Mammary epithelial cell (primary cell): Measurements from ENCODE around the gene ARHGAP32.

- CAGE, long polyA plus RNA, result no peak
- RRBS, result no CpG with 5 or more reads among the region's 7 CpGs
Observed at GRCh38 chr11:128473634-128474376, 113.6 kb downstream of the ETS1 start.

DNA sequence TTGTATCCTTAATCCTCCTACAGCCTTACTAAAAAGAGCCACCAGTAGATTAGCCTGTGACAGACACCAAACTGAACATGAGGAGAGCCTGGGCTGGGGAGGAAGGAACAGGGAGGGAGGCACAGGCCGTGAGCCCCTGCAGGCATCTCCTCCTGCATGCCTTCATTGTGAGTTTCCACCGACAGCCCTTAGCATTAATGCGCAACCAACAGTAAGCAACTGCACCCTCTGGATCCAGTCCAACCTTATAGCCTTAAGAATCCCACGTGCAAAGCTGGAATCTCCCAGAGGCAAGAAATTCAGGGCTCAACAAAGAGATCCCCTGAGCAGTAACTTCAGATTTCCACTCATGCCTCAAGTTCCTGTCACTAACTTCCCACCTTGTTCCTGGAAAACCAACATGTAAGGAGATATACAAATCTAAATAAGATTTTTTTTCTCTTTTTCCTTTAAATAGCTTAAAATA is 84.6 kb downstream of the ETS1 start:
- CAGE, long polyA plus RNA, result no peak
- RRBS, result no CpG with 5 or more reads among the region's 4 CpGs

- CAGE, long polyA plus RNA, result no peak
- RRBS, result no CpG with 5 or more reads among the region's 5 CpGs
Observed at GRCh38 chr11:128517510-128518290, 69.7 kb downstream of the ETS1 start.

- CAGE, long polyA plus RNA, result no peak
- RRBS, result 3% methylated on average over 6 of the region's 20 CpGs
Observed at GRCh38 chr11:128521629-128522071, 65.7 kb downstream of the ETS1 start.

- CAGE, long polyA plus RNA, result no peak
Observed at GRCh38 chr11:128535586-128535998, 51.8 kb downstream of the ETS1 start.

- CAGE, long polyA plus RNA, result no peak
- RRBS, result no CpG with 5 or more reads among the region's 9 CpGs
Observed at GRCh38 chr11:128551551-128552386, 35.6 kb downstream of the ETS1 start.

GRCh38 chr11:128685536-128685920 is 8.3 kb upstream of the FLI1 start:
- CAGE, long polyA plus RNA, result no peak
- RRBS, result no CpG with 5 or more reads among the region's 13 CpGs

- CAGE, long polyA plus RNA, result no peak
- RRBS, result no CpG with 5 or more reads among the region's 9 CpGs
Observed at GRCh38 chr11:128828369-128829122, 38.5 kb downstream of the KCNJ1 start.

DNA sequence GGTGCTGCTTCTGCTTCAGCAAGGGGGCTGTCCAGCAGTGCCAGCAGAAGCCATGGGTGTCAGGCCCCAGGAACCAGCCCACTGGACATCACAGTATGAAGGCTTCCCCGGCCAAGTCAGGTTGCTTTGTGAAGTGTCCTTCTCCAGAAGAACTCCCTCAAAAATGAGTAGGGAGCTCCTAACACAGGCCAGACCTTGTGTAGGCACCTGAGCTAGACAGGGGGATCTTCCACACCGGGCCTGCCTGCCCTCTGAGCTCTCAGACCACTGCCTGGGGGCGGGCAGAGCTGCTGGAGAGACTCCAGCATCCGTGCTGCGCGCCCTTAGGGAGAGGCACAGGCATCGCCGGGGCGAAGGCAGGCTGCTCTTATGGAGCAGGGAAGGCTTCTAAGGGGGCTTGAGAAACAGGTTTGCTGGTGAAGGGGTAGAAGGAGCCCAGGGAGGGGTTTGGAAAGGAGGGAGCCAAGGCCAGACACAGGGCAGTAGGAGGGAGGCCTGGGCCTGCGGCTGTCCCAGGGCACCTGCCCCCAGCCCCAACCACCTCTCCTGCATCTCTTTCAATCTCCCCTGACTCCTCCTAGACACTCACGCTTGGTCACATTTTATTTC is 4.4 kb downstream of the KCNJ5 start:
- CAGE, long polyA plus RNA, result no peak
- RRBS, result no CpG with 5 or more reads among the region's 11 CpGs

- CAGE, long polyA plus RNA, result no peak
- RRBS, result no CpG with 5 or more reads among the region's 9 CpGs
Observed at GRCh38 chr11:128903130-128903629, 12.0 kb downstream of the KCNJ5 start.

DNA sequence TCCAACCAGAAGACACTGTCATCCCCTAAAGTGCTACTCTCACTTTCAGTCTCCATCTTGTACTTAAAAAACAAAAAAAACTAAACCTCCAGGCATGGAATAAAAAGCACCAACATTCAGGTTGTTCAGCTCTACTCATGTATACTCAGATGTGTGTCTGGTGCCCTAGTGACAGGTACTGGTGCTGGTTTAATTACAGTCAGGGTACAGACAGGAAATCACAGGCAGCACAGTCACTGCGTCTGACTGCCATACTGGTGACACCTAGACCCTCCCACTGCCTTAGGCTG is at the start of gene ARHGAP32:
ARHGAP32 (minus strand) TSS at position 183 of the 290 bp plus-strand sequence.
- CAGE, long polyA plus RNA, result no peak
- RRBS, result no CpG with 5 or more reads among the region's 1 CpG

DNA sequence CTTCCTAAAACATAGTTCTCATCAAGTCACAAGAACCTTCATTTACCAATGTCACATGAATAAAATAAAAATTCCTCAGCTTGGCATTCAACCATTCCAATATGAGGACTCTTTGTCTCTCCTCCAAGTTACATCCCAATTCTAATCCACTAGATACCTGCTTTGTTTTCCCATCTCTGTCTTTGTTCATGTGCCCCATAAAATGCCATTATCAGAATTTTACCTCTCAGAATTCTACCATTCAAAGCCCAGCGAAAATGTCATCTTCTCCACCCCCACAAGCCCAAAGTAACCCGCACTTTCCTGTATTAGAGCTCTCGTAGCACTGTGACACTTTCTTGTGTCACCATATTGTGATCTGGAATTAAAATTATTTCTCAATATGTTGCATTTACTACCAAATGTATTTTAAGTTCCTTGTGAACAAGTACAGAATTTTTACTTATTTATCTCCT is 51.5 kb upstream of the ARHGAP32 start:
- CAGE, long polyA plus RNA, result no peak
- RRBS, result no CpG with 5 or more reads among the region's 3 CpGs

GRCh38 chr11:129260607-129261195 is 68.6 kb upstream of the ARHGAP32 start:
- CAGE, long polyA plus RNA, result no peak
- RRBS, result no CpG with 5 or more reads among the region's 3 CpGs

DNA sequence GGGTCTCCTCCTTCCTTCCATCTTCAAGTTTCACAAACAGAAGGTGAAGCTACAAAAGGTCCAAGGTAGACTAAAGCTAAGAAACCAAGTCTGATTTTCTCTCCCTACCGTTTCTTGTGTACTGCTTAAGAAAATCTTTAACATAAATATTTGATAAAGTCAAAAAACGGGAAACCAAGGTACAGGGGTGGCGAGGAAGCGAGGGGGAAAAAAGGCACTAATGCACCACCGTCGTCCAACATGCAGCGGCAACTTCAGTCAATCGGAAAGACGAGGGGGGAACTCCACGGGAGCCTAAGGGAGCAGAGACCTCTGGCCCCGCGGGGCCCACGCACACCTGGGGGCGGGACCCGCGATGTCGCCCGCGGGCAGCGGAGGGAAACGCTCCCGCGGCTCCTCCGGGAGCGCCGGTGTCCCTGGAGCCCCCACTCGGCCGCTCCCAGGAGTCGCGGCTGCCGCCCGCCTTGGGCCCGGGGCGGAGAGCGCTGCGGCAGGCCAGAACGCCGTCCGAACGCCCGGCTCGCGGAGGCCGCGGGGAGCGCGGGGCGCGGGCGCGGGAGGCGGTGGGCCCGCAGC is 86.3 kb upstream of the ARHGAP32 start:
- CAGE, long polyA plus RNA, result no peak
- RRBS, result under 1% methylated on average over 27 of the region's 53 CpGs

- CAGE, long polyA plus RNA, result no peak
- RRBS, result no CpG with 5 or more reads among the region's 6 CpGs
Observed at GRCh38 chr11:129302459-129303223, 73.0 kb upstream of the BARX2 start.

GRCh38 chr11:129364049-129364721 is 11.5 kb upstream of the BARX2 start:
- CAGE, long polyA plus RNA, result no peak
- RRBS, result no CpG with 5 or more reads among the region's 20 CpGs

DNA sequence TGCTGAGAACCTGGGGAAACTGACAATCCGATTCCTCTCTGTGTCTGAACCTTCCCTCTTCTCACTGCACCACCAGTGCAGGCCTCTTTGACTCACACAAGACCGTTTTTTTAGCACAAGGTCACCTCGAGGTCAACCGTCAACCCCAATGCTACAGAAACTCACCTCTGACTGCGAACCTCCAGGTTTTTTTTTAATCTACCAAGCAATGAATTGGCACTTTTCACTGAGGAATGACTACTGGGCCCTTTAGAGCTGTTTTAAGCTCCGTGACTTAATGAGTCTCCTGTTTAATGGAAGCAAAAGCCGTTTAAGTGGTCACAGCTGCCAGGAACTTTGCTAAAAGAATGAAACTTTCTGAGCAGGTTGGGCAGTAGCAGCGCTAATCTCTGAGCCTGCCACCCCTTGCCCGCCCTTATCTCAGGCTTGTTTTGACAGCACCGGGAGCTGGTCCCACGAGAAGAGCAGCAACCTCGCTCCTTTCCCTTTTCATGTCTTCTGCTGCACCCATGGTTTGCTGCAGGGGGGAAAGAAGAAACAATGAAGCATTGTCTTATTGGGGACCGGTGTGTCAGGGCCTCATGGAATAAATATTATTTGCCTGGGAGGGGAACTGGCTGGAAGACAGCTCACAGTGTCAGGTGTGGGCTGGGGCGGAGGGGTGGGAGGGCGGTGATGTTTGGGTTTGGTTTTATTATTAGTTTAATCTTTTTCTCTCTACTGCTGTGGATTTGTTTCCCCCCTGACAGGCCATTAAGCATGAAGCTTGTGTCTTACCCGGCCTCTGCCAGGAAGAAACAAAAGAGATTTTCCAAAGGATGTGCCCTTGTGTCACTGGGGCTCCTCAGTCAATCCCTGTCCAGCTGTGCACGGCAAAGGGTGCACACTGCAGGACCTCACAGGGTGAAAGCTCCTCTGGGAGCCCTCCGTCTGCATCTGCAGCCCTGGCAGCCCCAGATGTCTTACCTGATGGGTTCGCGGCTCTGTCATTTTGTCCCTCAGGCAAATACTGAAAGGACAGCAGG is 203.4 kb upstream of the TMEM45B start:
- CAGE, long polyA plus RNA, result no peak
- RRBS, result no CpG with 5 or more reads among the region's 20 CpGs

DNA sequence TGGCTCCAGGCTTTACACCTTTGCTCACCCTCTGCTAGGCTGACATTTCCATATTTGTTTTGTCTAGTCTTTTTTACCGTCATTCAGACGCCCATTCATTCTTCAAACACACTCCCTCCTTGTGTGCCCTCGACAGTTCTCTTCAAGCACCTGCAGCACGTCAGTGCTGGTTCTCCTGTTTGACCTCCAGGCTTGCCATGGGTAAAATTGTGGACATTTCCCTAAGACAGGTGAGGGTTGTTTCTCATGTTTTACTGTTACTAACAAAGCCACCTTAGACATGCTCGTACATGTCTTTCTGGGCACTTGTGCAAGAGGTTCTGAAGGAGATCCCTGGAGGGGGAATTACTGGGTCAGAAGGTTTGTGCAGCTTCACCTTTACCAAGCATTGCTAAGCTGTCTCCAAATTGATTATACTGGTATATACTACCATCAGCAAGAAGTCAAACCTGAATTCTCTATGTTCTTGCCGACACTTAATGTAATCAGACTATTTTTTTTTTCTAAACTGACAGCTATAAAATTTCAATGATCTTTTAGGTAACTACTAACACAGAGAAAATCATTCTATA is 189.7 kb upstream of the TMEM45B start:
- CAGE, long polyA plus RNA, result no peak
- RRBS, result no CpG with 5 or more reads among the region's 6 CpGs

- CAGE, long polyA plus RNA, result no peak
- RRBS, result no CpG with 5 or more reads among the region's 10 CpGs
Observed at GRCh38 chr11:129854297-129855093, 38.8 kb downstream of the TMEM45B start.

- CAGE, long polyA plus RNA, result no peak
- RRBS, result no CpG with 5 or more reads among the region's 3 CpGs
Observed at GRCh38 chr11:129911320-129911696, 15.9 kb upstream of the NFRKB start.